Cardiac fibroblast (primary cell): ENCODE data around the gene RUBCN.

- RRBS: under 1% methylated on average over 31 of the region's 81 CpGs
These were observed at the start of gene RUBCN for GRCh38 chr3:197736616-197737449. Gene RUBCN (minus strand): TSS chr3:197736904.

GRCh38 chr3:197748677-197749044 is 1.0 kb upstream of the FYTTD1 start:
- RRBS: no CpG with 5 or more reads among the region's 3 CpGs

DNA sequence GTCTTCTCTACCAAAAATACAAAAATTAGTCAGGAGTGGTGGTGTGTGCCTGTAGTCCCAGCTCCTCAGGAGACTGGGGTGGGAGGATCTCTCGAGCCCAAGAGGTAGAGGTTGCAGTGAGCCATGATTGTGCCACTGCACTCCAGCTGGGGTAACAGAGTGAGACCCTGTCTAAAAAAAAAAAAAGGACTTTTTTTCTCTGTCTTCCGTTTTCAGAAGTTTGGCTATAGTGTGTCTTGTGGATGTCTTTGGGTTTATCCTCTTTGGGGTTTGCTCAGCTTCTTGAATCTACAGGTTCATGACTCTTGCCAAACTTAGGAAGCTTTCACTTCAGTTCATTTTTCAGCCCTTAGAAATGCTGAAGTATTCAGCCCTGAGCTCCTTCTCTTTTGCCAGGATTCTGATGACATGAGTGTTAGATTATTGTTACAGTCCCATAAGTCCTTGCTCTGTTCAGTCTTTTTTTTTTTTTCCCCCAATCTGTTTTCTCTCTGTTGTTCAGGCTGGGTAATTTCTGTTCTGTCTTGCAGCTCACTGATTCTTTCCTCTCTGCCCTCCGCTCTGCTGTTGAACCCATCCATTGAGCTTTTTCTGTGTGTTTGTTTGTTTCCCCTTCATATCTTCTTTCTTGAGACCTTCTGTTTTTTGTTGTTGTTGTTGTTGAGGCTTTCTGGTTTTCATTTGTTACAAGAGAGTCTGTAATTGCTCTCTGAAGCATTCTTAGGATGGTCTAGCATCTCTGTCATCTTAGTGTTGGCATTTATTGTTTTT is 18.3 kb downstream of the LRCH3 start:
- RRBS: no CpG with 5 or more reads among the region's 3 CpGs

DNA sequence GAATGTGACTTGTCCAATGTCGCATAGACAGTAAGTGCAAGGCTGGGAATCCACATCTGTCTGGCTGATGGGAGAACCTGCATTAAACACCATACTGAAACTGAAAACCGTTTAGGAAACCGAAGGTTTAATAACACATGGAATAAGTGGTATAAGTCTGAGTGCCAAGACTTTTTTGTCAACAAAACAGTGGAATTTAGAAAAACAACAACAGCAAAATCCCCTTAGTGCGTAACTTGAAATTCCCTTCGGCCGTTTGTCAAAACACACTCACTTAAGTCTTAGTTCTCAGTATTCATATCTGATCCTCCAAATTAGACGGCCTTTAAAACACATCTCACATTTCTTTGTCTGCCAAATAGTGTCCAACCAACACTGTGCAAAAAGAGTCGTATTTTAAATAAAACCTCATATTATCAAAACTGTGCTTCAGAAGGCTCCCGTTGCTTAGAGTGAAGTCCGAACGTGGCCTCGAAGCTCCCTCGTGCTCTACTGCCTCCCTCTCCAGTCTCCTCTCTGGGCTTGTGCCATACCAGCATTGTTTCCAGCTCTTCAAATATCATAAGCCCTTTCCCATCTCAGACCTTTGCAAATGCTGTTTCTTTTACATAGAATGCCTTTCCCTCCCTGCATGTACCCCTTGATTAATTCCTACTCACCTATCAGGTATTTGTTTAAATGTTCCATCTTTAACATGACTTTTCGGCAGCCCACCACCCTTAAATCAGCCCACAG is 64.6 kb downstream of the LRCH3 start:
- RRBS: no CpG with 5 or more reads among the region's 14 CpGs

DNA sequence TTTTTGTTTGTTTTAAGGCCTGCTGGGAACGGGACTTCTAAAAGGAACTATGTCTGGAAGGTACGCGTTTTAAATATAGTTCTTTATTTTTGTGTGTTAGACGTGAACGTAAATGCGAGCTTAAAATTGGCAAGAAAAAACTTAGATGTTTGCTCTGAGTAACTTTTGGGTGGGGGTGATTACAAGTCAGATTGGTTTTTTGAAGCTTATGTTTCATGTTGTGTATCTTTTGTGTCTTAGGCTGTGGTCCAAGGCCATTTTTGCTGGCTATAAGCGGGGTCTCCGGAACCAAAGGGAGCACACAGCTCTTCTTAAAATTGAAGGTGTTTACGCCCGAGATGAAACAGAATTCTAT is 906 bp downstream of the RPL35A start:
- RRBS: no CpG with 5 or more reads among the region's 10 CpGs

DNA sequence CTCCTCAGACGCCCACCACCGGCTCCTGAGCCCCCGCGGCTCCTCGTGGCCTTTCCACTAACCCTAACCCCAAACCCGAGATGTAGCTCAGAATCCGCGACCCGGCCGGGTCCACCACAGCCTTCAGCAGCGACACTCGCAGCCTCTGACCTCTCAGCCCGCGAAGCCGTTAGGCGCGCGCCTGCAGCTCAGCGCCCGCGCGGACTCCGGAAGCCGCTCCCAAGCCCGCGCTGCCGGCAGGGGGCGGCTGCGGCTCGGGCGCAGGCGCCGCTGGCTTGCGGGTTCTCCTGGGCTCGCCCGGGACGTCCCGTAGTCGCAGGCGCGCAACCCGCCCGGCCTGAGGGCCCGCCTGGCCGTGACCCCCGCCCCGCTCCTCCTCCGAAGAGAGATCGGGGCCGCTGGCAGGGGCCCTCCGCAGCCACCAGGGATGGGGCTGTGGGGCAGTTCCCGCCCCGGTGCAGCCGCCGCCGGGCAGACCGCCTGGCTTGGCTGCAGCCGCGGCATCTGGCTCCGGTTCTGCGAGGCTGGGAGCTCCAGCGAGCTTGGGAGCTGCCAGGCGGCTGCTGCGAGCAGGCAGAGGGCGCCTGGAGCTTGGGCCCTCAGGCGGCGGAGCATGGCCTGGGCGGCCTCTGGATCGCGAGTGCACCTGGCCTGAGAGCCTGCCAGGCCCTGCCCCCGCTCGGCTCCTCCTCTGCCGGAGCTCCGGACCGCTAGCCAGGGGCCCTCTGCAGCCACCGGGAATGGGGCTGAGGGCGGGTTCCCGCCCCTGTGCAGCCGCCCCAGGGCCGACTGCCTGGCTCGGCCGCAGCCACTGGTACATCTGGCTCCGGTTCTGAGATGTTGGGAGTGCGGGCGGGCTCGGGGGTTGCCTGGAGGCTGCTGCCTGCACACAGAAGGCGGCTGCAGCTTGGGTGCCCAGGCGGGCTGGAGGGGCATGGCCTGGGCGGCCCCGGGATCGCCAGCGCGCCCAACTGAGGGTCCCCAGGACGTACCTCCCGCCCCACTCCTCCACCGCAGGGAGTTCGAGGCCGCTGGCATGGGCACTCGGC is 120.8 kb downstream of the LMLN start:
- RRBS: 2% methylated on average over 36 of the region's 99 CpGs